Measurements from ENCODE around the genes PSMD1 and NMUR1.

- PRO-cap, result no peak
- RRBS, result no CpG with 5 or more reads among the region's 2 CpGs
These were observed 41.5 kb downstream of the SP100 start for GRCh38 chr2:230457414-230458045.

GRCh38 chr2:230660415-230661013 lies 52.1 kb upstream of the CAB39 start:
- PRO-cap, result no peak
- RRBS, result no CpG with 5 or more reads among the region's 9 CpGs

DNA sequence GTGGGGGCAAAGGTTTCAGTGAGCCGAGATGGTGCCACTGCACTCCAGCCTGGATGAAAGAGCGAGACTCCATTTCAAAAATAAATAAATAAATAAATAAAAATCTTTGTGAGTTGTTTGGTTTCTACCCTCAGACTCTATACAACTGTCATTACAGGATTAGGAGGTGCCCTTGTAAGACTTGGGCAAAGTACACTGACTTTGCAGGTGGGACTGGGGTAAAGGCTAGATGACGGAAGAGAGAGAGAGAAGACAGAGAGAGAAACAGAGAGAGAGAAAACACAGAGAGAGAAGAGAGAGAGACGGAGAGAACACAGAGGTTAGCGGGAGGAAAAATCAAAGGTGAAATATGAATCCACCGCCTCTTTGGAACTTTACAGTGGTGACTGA lies 25.3 kb upstream of the CAB39 start:
- PRO-cap, result no peak
- RRBS, result no CpG with 5 or more reads among the region's 6 CpGs

- PRO-cap, result no peak
- RRBS, result no CpG with 5 or more reads among the region's 4 CpGs
These were observed 14.0 kb downstream of the CAB39 start for GRCh38 chr2:230726585-230727084.

DNA sequence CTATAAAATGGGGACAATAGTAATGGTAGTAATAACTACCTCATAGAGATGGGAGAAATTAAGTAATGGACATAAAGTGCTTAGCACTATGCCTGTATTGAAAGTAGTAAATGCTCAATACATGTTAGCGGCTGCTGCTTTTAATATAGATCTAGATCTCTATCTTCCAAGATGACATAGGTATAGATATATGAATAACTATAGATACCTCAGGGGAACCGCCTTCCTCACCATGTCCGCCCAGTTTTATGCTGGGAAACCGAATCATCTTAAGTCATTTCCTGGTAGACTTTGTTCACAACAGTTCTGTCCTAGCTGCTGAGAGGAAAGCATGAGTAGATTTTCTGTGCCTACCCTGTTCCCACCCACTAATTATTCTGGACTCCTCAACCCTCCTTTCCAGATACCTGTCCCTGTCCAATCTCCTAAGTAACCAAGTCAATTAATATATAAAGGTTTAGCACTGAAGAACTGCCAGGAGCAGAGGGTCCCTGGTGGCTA lies 21.6 kb upstream of the ITM2C start:
- PRO-cap, result no peak
- RRBS, result no CpG with 5 or more reads among the region's 4 CpGs

DNA sequence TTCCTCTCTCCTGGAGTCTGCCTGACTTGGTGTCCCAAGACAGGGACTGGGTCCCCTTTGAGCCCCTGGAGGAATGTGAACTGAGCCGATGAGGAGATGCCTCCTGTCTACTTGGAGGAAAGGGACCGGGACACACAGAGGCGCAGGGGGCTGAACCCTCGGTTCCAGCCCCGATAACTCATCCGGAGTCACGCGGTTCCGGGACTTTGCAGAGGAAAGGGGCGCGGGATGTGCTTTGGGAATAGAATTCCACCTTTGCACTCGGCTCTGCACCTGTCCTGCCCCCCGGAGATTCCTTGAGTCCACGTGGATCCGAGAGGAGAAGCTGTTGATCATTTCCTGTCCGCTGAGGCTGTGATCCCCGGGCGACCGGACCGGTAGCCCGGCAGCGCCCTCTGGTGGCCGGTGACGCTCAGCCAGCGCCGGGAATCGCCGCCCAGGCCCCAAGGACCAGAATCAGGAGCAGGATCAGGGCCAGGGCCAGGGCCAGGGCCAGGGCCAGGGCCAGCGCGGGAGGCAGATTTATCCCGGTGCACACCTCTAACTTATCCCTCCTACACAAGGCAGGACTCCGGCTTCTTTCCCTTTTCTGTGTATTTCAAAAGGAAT lies 8.8 kb upstream of the SPATA3 start:
- PRO-cap, result no peak
- RRBS, result 6% methylated on average over 21 of the region's 32 CpGs

DNA sequence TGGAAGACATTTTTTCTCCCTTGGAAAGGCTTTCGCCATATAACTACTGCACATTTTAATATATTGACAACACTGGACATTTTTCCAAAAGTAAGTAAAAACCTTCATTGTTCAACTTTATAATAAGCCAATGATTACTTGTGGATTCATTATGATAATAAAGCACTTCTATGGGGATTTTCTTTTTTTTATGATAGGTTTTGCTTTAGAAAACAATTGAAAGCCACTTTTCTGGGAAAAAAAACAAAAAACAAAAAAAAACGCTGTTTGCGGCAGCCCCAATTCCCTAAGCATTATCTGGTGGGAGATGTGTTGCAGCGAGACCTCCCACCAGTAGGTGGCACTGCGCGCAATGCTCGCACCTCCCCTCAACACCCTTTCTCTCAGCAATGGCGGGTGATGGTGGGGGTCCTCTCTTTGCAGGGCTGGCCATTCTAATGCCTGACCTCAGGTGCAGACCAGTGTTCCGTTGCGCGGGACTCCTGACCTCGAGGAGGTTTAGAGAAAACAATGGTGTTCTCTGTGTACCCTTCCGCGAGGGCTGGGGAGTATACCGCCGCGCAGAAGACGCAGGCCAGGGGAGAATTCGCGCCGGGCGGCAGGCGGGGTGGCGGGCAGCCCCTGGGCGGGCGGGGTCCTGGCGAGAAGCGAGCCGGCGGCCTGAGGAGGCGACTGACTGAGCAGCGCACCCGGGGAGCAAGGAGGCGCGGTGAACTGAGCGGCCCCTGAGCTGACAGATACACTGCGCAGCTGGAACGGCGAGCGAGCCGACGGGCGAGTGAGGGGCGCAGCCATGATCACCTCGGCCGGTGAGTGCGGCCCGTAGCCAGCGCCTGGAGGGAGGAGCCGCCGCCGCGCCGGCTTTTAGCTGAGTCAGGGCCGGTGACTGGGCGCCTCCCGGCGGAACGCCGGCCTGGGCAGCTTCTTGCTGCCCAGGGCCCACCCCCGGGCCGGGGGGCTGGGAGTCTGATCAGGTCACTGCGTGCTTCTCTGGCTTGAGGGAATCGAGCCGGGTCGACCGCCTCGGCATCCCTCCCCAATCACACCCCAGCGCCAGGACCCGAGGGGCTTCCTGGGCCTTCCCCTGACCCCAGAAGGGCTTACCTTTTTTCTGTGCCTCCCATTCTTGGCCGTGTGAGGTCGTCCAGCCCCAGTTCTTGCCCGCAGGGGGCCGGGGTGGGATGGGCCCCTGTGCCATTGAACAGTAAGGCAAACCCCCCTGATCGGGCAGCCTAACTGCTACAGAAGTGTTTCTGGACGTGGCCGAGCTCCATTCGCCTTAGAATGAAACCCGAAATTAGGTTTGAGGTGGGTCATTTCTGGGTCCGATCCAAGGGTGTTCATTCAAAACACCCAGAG lies at the start of gene PSMD1:
Gene PSMD1, plus strand, starts transcription at position 635 of the 1,359 bp plus-strand sequence.
- PRO-cap, result unidirectional peak, plus-strand start at position 643 of the sequence
- RRBS, result 2% methylated on average over 29 of the region's 80 CpGs

DNA sequence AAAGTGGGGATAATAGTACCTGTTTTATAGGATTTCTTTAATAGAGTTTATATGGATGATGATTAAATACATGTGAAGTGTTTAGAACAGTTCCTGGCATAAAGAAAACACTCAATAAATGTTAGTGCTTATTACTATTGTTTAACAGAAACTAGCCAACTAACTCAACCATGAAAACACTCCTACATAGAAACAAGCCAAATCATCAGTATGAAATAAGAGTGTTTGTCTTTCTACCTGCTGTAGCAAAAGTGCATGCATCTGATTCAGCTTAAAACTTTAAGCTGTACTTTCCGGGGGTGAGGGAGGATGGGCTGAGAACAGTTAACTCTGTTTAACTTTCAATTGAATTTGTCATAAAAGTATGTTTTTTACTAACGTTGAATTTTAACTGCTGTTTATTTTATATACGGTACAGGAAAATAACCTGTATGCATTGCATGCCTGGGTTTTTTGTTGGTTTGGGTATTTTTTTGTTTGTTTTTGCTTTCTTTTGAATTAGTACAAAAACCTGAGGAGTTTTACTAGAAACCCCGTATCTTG lies 6.7 kb downstream of the HTR2B start:
- PRO-cap, result no peak
- RRBS, result no CpG with 5 or more reads among the region's 4 CpGs

- PRO-cap, result no peak
- RRBS, result no CpG with 5 or more reads among the region's 4 CpGs
These were observed 23.7 kb downstream of the ARMC9 start for GRCh38 chr2:231222190-231222495.

DNA sequence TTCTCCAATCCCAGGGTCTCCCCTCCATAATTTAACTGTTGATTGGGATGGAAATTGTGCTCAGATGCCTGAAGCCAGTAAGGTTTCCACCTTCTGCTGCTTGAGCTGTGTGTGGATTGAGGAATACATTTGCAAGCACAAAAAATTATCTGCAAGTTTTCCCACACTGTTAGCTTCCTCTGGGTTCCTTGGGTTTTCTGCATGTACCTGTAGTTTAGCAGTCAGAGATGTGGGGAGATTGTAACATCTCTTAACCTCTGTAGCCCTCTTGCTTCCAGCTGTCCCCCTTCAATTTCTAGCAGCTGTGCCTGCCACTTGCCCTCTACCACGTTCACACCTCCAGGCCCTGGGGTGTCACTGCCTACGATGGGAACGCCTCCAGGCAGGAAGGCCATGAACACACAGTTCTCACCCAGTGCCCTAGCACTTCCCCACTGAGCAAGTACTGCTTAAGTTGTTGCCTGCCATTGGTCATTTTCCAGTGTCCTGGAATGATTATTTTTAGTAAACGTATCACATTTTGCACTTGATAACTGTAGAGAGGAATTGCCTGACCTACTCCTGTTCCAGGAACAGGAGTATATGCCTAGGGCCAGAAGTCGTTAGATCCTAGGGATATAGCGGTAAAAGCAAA lies 77.2 kb upstream of the B3GNT7 start:
- PRO-cap, result no peak
- RRBS, result no CpG with 5 or more reads among the region's 6 CpGs

DNA sequence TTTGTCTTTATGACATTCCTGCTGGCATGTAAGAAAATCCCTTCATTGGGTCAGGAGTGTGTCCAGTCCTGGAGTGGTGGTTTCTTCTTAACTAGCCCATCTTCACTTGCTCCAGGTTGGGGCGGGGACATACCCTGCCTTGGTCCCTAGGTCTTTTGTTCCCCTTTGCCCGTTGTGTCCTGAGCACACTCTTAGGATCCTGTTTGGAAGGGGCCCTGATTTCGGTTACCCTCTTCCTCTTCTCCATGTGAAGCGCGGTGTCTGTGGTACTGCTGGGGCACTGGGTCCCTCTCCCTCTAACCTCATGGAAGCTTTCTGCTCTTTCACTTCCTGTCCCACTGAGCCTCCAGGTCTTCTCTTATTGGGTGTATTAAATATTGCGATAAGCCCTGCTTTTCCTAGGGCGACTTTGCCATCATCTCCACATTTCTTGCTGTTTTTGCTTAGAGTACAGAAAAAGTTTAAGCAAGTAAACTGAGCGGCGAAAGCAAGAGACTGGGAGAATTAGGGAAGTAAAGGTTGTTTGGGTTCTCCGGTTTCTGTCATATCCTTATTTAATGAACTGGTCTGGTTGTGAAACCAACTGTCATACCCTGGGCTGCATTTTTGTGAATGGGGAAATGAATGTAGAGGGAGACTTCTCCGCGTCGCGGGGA lies 73.9 kb upstream of the B3GNT7 start:
- PRO-cap, result no peak
- RRBS, result 75% methylated on average over 4 of the region's 14 CpGs

DNA sequence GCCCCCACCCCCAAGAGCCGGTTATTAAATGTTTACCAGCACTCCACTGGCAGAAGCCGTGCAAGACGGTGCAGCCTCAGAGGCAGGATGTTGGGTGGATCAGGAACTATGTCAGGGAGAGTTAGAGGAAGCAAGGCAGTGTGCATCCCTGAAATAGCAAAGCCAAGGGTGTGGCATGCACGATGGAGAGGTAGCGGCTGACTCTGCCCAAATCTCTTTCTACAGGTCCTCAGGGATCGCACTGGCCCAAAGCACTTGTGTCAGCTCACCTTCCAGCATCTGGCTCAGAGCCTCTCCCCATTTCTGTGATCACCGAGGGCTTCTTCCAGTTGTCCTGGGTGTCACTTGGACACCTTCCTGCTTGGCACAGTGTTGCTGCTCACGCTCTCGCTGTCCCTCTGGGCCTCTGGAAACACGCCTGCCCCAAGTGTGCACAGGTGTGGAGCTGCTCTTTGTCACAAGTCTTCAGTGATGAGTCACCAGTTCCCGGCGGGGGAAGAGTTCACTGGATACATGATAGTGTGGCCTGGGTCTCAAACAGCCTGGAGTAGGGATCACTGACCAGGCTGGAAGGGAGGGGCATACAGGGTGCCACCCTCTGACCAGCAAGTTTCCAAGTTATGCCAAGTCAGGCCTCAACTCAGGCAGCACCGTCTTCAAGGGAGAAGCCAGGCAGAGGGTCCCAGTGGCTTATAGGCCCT lies 17.3 kb upstream of the B3GNT7 start:
- PRO-cap, result no peak
- RRBS, result 50% methylated on average over 1 of the region's 13 CpGs

GRCh38 chr2:231379516-231380110 lies 15.9 kb upstream of the B3GNT7 start:
- PRO-cap, result no peak
- RRBS, result no CpG with 5 or more reads among the region's 15 CpGs

GRCh38 chr2:231392979-231394027 lies 2.2 kb upstream of the B3GNT7 start:
- PRO-cap, result no peak
- RRBS, result 80% methylated on average over 1 of the region's 15 CpGs

- PRO-cap, result no peak
- RRBS, result no CpG with 5 or more reads among the region's 8 CpGs
These were observed 8.4 kb downstream of the NCL start for GRCh38 chr2:231455711-231456417.

DNA sequence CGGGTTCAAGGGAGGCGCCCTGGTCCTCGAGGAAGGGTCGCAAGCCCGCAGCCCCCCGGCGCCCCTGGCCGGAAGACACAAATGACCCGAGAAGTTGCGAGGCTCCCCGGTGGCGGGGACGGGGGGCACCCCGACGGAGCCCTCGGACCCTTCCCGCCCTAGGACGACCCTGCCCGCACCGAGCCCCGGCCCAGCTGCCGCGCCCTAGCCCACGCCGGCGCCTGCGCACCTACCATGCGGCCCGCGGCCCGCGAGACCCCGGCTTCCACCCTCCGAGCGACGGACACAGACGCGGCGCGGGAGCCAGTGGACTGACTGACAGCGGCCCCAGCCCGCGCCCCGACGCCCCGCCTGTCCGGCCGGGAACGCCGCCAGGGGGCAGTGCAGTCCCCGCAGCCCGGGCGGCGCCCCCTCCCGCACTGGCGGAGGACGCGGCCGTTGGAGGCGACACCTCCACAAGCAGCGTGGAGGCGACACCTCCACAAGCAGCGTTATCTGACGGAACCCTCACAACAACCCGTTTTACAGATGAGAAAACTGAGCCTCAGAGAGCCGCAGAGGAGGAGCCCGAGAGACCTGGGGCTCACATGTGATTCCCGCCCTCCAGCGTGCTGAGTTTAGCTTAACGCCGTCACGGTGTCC lies at the start of gene NMUR1:
Gene NMUR1, minus strand, starts transcription at position 320 of the 642 bp plus-strand sequence.
- PRO-cap, result no peak
- RRBS, result 5% methylated on average over 44 of the region's 72 CpGs

DNA sequence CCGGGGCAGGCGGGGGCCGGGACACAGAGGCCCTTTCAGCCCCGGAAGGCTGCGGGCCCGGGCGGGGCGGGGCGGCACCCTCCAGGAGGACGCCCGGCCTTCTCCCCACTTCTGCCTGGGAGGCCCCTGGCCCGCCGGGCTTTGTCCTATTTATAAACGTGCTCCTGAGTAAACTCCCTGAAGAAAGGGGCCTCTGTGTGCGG lies 12.2 kb downstream of the TEX44 start:
- PRO-cap, result bidirectional peak, plus-strand start at position 180 of the sequence, minus-strand start at position 143 of the sequence
- RRBS, result 3% methylated on average over 11 of the region's 15 CpGs

DNA sequence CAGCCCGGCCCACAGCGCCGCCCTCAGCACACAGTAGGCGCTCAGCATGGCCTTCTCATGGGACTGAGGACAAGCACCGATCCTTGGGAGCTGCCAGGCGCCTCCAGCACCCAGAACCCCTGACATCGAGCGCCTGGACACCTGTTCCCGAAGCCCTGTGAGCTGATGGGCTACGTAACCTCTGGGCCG lies 12.4 kb downstream of the TEX44 start:
- PRO-cap, result no peak
- RRBS, result 11% methylated on average over 1 of the region's 11 CpGs

DNA sequence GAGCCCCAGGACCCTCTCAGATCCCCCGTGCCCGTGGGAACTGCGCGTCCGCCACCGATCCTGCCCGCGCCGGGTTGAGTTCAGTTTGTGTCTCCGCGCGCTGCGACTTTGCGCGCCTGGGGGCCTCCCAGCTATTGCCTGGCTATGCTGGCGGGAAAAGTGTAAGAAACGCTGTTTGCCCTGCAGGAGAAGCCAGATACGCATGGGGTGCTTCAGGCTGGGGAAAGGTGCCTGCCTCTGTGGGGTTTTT lies 22.4 kb downstream of the TEX44 start:
- PRO-cap, result bidirectional peak, plus-strand start at position 83 of the sequence, minus-strand start at position 76 of the sequence
- RRBS, result no CpG with 5 or more reads among the region's 18 CpGs

- PRO-cap, result unidirectional peak, minus-strand start at chr2:231615533
- RRBS, result 29% methylated on average over 4 of the region's 22 CpGs
These were observed 22.7 kb downstream of the TEX44 start for GRCh38 chr2:231615350-231615875.

All from kidney (tissue), 2 donors.